ENCODE measurements around the genes MT1X and HERPUD1.

GRCh38 chr16:54933023-54933611, 2.5 kb downstream of the IRX5 start:
- PRO-cap, result no peak
- CAGE, long polyA plus RNA, result no peak

- PRO-cap, result no peak
- CAGE, long polyA plus RNA, result no peak
Measured at GRCh38 chr16:54940521-54940972, 9.9 kb downstream of the IRX5 start.

GRCh38 chr16:55264624-55265403, 59.2 kb upstream of the IRX6 start:
- PRO-cap, result no peak
- CAGE, long polyA plus RNA, result no peak

DNA sequence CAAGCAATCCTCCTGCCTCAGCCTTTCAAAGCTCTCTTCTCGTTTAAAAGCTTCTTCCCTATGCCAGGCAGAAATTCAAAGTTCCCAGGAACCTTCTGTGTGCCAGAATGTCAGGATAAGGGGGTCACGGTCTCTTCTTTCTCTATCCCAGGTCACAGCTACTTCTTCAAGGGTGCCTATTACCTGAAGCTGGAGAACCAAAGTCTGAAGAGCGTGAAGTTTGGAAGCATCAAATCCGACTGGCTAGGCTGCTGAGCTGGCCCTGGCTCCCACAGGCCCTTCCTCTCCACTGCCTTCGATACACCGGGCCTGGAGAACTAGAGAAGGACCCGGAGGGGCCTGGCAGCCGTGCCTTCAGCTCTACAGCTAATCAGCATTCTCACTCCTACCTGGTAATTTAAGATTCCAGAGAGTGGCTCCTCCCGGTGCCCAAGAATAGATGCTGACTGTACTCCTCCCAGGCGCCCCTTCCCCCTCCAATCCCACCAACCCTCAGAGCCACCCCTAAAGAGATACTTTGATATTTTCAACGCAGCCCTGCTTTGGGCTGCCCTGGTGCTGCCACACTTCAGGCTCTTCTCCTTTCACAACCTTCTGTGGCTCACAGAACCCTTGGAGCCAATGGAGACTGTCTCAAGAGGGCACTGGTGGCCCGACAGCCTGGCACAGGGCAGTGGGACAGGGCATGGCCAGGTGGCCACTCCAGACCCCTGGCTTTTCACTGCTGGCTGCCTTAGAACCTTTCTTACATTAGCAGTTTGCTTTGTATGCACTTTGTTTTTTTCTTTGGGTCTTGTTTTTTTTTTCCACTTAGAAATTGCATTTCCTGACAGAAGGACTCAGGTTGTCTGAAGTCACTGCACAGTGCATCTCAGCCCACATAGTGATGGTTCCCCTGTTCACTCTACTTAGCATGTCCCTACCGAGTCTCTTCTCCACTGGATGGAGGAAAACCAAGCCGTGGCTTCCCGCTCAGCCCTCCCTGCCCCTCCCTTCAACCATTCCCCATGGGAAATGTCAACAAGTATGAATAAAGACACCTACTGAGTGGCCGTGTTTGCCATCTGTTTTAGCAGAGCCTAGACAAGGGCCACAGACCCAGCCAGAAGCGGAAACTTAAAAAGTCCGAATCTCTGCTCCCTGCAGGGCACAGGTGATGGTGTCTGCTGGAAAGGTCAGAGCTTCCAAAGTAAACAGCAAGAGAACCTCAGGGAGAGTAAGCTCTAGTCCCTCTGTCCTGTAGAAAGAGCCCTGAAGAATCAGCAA, 3.3 kb upstream of the LPCAT2 start:
- PRO-cap, result no peak
- CAGE, long polyA plus RNA, result no peak

GRCh38 chr16:55613916-55614457, 41.8 kb upstream of the SLC6A2 start:
- PRO-cap, result no peak
- CAGE, long polyA plus RNA, result no peak

DNA sequence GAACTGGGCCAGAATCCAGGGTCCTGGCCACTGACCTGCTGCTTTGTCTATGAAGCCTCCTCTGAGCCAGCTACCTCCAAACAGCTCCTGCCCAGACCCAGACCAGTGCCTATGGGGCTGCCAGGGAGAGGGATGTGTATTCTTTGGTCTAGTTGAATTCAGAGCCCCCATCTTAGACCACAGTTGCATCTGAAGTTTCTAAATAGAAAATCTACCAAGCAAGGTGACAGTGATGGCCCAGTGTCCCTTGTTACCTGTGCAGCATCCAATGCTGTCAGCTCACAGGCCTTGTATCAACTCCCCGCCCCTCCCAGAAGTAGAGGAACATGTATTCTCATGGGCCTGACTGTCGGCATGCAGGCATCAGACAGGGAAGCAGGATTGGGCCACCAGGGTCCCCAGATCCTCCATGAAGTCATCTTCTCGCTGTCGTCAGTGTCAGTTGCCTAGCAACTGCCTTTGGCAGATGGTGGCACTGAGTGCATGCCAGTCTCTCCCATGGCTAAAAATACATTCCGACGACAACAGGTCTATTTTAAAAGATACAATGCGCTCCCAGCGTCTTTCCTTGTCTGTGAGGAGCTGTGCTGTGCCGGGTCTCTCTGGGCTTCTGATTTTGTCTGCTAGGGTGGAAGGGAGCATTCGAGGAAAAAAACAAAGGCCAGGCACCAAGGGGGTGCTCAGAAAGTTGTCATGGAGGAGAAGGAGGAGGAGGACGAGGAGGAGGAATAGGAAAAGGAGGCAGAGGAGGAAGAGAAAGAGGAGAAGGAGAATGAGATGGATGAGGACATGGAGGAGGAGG, 36.8 kb upstream of the CES5A start:
- PRO-cap, result no peak
- CAGE, long polyA plus RNA, result no peak

DNA sequence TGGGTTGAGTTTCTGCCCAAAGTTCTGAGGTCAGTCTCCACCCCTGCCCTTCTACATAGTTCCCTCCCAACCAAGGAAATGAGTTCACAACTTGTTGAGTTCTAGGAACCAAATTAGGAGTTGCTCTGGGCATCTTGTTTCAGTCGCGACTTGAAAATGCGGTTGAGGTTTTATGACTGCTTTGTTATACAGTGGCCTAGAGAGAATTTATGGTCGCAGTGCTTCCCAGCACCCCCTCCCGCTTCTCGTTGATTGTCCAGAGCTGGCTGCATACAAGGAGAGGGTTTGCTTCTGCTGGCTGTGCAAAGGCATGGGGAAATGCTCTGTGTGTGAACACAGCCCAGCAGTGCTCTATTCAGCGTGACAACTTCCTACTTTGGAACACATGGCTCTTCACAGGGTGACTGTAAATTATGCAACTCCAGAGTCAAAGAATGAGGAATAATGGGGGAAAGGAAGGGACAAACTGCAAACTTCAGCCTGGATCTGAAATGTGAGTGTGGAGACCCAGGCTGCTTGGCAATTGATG, 20.3 kb downstream of the GNAO1 start:
- PRO-cap, result no peak
- CAGE, long polyA plus RNA, result no peak

- PRO-cap, result no peak
- CAGE, long polyA plus RNA, result no peak
Measured at GRCh38 chr16:56312009-56312484, 113.3 kb downstream of the AMFR start.

DNA sequence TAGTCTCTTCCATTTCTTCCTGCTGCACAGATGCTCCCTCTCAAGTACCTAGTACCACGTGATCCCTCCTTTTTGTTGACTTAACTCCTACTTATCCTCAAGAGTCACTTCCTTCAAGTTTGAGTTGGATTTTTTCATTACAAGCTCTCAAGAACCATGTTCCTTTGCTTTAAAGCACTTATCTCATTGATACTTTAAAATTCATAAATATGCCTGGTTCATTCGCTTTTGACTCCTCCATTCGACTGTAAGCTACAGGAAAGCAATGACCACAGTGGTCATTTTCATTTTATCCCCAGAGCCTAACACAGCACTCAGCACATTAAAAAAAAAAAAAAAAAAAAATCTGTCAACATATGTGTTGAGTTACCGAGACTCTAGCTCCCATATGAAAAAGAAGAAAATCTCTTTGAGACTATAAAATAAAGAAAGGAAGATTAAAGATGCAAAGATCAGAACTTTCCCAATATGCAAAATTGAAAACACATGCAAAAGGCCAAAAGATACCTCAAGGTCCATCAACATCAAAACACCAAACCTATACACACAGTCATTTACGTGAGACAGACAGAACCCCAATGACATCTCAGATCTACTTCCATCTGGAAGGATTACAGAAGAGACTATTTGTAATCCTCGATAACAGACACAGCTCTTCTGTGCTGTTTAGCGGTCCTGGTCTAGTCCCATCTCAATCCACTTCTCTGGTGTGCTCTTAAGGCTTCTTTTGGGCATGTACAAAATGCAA, 24.6 kb downstream of the AMFR start:
- PRO-cap, result no peak
- CAGE, long polyA plus RNA, result no peak

- PRO-cap, result no peak
- CAGE, long polyA plus RNA, result no peak
Measured at GRCh38 chr16:56421868-56422771, 3.2 kb downstream of the AMFR start.

DNA sequence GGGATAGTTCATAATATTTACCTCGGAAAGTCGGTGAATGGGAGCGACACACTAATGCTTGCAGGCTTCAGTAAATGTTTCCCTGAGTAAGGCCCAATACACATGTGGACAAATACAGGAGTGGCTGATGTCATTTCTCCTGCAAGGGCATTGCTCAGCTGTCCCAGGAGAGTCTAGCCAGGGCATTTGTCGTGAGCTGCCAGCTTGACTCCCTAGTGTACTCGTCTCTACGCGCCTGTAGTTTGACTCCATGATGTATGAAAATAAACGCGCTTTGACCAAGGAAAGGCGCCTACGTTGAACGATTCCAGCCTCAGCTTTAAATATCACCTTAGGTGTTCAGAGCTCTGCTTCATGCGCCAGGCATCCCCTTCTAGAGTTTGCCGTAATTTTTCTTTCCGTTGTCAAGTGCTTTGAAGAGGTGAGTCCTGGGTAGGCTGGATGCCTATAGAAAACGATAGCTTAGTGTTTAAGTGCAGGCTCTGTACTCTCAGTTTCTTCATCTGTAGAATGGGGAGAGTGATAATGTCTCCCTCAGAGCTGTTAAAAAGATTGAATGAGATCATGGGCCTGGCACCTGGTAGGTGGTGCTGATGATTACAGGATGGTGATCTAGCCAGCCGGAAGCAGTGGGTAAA, 894 bp downstream of the OGFOD1 start:
- PRO-cap, result no peak
- CAGE, long polyA plus RNA, result no peak

- PRO-cap, result no peak
- CAGE, long polyA plus RNA, result no peak
Measured at GRCh38 chr16:56576775-56577590, 12.1 kb downstream of the MT4 start.

- PRO-cap, result bidirectional peak, plus-strand start at chr16:56610467, minus-strand start at chr16:56610278
- CAGE, long polyA plus RNA, result no peak
Measured at GRCh38 chr16:56610043-56611051, 2.0 kb downstream of the MT2A start.

DNA sequence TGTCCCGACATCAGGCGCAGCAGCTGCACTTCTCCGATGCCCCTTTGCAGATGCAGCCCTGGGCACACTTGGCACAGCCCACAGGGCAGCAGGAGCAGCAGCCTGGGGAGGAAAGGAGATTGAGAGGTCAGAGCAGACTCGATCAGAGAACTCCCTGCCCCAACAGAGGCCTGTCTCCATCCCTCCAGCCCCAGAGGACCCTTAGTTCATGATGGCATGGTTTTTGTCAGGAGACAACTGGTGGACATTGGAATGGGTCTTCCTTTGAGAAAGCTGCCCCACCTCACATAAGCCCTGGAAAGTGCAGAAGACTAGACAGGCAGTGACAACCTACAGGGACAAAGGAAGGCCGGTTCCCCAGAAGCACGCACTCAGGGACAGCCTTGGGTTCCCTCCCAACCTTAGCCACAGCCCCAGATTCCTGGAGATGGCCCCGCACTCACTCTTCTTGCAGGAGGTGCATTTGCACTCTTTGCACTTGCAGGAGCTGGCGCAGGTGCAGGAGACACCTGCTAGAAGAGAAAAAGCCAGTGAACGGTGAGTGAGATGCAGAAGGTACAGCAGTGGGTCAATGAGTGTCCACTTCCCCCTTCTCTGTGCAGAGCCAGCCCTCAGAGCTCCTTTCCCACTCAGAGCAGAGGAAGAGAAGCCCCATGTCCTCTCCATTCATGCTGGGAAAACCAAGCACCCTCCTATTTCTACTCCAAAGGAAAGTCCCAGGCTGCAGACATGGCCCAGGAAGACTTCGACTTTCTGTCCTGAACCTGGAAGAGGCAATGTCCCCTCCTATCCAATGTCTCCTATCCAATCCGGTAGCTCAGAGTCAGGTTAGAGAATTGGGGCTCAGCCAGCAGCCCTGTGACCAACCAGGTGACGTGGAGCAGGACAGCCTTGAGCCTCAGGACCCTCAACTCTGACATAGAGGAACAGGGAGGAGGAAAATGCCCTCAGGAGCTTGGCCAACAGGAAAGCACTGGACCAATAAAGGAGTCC, 700 bp downstream of the MT1G start:
- PRO-cap, result no peak
- CAGE, long polyA plus RNA, result no peak

DNA sequence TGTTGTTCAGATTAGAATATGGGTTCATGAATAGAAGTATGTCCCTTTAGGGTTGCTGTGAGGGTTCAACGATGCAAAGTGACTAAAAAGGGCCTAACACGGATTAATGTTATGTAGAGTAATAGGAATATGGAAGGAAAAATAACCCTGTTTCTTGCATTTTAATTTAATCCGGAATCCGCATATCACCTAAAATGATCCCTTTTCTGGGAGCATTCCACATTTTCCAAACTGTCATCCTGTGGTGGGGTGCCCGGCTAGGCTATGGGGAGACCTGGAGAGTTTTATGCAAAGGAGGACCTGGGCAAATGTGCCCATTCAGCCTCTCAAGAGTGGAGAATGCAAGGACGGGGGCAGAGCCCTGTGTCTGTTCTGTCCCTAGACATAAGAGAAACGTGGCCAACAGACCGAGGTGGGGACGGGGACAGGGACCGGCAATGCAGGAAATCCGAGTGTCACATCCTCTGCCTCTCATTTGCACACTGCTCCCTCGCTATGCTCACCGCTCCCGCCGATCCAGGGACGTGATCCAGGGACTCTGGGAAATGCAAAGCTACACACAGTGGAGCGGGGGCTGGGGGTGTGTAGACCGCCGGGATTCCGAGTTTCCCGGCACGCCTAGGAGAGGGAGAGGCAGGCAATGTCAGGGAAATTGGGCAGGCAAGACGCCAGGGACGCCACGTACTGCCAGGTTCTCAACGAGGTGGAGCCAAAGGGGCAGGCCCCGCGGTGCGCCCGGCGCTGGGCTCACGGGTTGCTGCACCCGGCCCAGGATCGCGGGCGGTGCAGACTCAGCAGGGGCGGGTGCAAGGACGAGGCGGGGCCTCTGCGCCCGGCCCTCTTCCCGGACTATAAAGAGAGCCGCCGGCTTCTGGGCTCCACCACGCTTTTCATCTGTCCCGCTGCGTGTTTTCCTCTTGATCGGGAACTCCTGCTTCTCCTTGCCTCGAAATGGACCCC, at the start of gene MT1X:
TSS of gene MT1X (plus strand) at position 881 of the 960 bp plus-strand sequence.
- PRO-cap, result bidirectional peak, plus-strand start at position 881 of the sequence, minus-strand start at position 686 of the sequence
- CAGE, long polyA plus RNA, result start-site peak on the plus strand centred at position 860 of the sequence, 50 bp wide, 85 and 115 reads in 2 replicates

- PRO-cap, result no peak
- CAGE, long polyA plus RNA, result no peak
Measured at GRCh38 chr16:56691944-56692509, 9.8 kb downstream of the MT1X start.

DNA sequence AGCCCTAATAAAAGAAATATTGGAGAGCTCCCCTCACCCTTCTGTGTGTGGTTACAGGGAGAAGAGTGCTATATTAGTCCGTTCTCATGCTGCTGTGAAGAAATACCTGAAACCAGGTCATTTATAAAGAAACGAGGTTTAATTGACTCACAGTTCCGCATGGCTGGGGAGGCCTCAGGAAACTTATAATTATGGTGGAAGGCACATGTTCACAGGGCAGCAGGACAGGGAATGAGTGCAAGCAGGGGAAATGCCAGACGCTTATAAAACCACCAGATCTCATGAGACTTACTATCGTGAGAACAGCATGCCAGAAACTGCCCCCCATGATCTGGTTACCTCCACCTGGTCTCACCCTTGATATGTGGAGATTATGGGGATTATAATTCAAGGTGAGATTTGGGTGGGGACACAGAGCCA, 1.0 kb upstream of the NUP93 start:
- PRO-cap, result unidirectional peak, minus-strand start at position 237 of the sequence
- CAGE, long polyA plus RNA, result no peak

DNA sequence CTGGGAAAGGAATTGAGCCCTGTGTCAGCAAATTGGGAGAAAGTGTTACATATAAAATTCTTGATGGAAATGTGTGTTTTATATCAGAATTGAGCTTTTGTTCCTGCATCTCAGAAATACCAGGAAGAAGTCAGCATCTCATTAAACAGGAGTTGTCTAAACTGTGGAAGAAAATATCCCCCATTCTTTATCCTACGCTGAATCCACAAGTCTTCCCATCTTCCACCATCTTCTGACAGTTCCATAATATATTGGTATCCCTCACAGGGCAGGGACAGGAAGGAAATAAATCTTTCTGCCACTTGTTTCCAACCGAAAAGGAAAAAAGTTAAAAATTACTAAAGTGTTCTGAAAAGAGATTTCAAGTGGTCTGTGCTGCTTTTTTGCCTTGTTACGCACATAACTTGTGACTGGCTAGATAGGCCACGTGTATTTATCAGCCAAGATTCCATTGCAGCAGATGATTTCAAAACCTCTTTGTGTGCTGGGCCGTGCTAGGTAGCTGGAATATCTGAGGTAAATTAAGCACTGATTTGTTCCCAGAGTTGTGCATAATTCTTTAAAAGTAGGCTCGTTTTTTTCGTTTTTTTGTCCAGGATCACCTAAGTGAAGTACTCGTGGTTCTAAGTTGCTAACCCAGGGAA, 16.6 kb upstream of the SLC12A3 start:
- PRO-cap, result no peak
- CAGE, long polyA plus RNA, result no peak

- PRO-cap, result bidirectional peak, plus-strand start at chr16:56932142, minus-strand start at chr16:56931904
- CAGE, long polyA plus RNA, result start-site peak on the plus strand at chr16:56932142-56932150, 639 and 319 reads in 2 replicates
Measured at GRCh38 chr16:56932019-56932268, at the start of gene HERPUD1. Gene HERPUD1 (plus strand): TSS chr16:56932142.

- PRO-cap, result no peak
- CAGE, long polyA plus RNA, result no peak
Measured at GRCh38 chr16:56933642-56934157, 1.8 kb downstream of the HERPUD1 start.

Data from B cell (primary cell).